Heart right ventricle (tissue), 2 donors: ENCODE measurements around a stretch of chr15.

DNA sequence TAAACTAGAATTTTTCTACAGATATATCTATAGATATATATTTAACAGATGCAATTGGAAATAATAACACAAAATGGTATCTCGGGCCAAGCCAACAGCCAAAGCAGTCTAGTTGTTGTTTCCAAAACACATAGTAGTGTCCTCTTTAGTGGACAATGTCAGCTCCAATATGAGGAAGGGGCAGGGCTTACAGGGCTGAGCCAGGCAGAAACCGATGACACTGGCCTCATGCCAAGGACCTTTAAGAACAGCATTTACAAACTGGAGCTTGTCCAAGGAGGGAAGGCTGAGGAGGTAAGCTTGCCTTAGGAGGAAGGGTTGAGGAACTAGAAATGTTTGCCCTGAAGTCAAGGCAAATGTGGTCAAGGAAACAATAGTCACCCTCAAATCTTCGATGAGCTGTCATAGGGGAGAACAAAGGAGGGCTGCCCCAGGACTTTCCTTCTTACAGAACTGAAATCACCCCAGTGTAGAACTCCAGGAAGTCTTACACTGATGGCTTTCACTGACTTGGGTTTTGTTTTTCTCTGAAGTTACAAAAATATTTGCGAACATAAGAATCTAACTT is 136.3 kb downstream of the LIPC start:
- PRO-cap, 2 experiments, result no peak in any of the 2 experiments

GRCh38 chr15:58604069-58605281 is 145.0 kb downstream of the ADAM10 start:
- PRO-cap, 2 experiments, result no peak in any of the 2 experiments

GRCh38 chr15:58731729-58732103 is 17.8 kb downstream of the ADAM10 start:
- PRO-cap, 2 experiments, result peak in 1 of 2 experiments; most common plus-strand start chr15:58731971 (in 1); most common minus-strand start chr15:58731864 (in 1)

GRCh38 chr15:58770821-58771060 is 361 bp upstream of the MINDY2 start:
- PRO-cap, 2 experiments, result peak in 2 of 2 experiments; most common minus-strand start chr15:58770968 (in 2)

DNA sequence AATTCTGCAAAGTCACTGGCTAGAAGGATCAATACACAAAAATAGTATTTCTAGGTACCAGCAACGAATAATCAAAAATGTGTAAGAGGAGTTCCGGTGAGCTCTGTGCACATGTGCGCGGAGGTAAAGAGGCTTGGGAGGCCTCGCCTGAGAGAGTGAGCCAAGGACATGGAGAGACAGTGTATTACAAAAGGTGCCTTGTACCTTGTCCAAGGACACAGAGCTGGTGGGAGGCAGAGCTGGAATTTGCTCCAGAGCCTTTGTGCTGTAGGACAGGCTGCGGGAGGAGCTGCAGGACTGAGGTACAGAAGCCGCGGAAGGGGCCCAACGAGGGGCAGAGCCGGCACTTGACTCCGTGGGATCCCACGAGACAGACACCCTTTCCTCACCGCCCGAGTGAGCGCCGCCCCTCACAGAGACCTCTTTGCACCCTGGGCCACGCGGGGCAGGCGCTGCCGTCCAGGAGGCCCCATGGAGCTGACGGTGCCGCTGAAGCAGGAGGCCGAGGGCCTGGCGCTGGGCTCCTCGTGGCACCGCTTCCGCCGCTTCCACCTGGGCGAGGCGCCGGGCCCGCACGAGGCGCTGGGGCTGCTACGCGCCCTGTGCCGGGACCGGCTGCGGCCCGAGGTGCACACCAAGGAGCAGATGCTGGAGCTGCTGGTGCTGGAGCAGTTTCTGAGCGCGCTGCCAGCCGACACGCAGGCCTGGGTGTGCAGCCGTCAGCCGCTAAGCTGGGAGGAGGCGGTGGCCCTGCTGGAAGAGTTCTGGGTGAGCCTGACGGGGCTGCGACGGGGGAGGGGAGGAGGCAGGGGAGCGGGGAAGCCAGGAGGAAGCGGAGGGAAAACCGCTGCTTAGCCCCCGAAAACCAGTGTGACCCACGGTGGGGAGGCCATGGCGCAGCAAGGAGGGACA is 68.7 kb downstream of the SLTM start:
- PRO-cap, 2 experiments, result peak in 1 of 2 experiments; most common plus-strand start position 307 of the sequence (in 1)

GRCh38 chr15:58865447-58866093 is 67.9 kb downstream of the SLTM start:
- PRO-cap, 2 experiments, result peak in 2 of 2 experiments; most common minus-strand start chr15:58865739 (in 2)

- PRO-cap, 2 experiments, result no peak in any of the 2 experiments
These were observed 45.3 kb downstream of the SLTM start for GRCh38 chr15:58888159-58888671.

GRCh38 chr15:59169201-59170034 is 37.2 kb upstream of the LDHAL6B start:
- PRO-cap, 2 experiments, result no peak in any of the 2 experiments

DNA sequence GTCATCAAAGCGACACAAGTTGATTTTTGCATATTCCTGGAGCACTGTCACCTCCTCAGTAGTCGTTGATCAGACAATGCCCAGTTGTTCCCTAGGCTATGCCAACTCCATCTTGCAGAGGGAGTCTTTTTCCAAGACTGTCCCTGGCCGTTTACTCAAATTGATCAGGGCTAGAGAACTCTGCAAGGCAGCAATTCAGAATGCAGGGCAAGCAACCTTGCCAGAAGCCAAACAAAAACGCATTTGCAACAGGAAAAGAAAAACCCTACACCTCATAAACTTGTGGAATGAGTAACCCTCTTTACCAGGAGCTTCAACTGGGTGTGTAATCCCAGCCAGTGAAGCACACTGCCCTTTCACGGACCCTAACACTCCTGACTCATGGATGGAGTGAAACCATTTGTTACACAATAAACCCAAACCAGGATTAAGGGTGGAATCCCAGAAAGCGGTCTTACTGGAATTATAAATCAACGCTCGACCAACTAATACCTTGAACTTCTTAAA is 14.9 kb upstream of the LDHAL6B start:
- PRO-cap, 2 experiments, result no peak in any of the 2 experiments

- PRO-cap, 2 experiments, result no peak in any of the 2 experiments
These were observed 66.6 kb downstream of the LDHAL6B start for GRCh38 chr15:59273185-59273786.

DNA sequence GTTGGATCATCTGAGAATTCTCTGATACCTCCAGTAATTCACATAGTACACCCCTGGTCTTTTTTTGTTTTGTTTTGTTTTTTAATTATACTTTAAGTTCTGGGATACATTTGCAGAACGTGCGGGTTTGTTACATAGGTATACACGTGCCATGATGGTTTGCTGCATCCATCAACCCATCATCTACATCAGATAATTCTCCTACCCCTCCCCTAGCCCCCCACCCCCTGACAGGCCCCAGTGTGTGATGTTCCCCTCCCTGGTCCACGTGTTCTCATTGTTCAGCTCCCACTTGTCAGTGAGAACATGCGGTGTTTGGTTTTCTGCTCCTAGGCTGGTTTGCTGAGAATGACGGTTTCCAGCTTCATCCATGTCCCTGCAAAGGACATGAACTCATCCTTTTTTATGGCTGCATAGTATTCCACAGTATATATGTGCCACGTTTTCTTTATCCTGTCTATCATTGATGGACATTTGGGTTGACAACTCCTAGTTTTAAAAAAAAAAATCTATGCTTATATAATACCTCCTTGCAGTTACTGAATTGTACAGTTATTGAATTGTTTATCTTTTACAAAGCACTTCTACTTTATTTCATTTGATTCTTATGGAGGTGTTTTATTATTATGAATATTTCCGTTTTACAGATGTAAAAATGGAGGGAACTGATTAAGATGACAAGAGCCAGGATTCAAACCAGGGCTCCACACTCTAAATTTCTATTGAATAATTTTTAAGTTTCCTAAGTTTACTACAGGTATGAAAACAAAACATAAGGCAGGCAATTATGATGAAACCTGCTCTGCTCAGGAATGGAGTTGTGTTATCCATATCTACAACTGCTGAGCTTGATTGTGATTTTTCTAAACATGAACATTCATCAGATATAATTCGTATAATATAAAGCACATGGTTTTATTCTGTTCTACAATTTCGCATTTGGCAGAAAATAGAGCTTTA is 35.9 kb downstream of the MYO1E start:
- PRO-cap, 2 experiments, result no peak in any of the 2 experiments

- PRO-cap, 2 experiments, result no peak in any of the 2 experiments
These were observed 28.9 kb downstream of the MYO1E start for GRCh38 chr15:59343661-59344352.

DNA sequence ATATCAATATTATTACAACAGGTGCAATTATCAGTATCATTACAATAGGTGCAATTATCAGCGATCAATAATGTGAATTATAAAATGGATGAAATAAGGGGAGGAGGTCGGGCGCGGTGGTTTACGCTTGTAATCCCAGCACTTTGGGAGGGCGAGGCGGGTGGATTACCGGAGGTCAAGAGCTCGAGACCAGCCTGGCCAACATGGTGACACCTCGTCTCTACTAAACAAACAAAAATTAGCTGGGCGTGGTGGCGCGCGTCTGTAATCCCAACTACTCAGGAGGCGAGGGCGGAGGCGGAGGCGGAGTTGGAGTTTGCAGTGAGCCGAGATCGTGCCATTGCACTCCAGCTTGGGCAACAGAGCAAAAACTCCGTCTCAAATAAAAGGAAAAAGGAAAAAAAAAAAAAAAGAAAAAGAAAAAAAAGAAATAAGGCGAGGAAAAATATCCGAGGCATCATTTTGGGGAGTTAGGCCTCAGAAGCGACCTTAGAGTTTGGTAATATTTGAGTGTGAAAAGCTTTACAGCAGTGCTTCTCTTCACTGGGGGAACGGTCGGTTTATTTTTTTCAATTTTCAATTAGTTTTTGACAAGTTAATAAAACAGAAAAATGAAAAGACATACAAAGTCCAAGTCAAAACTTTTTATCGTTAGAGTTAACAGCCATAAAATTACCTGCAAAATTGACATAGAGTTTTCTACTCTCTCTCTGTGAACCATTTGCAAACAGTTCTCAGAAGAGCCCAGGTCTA is 769 bp upstream of the BNIP2 start:
- PRO-cap, 2 experiments, result peak in 2 of 2 experiments; most common minus-strand start position 240 of the sequence (in 2)

GRCh38 chr15:59814301-59814838 is 125.2 kb upstream of the BNIP2 start:
- PRO-cap, 2 experiments, result no peak in any of the 2 experiments

- PRO-cap, 2 experiments, result no peak in any of the 2 experiments
These were observed 73.3 kb downstream of the FOXB1 start for GRCh38 chr15:60077531-60077782.

GRCh38 chr15:60386896-60387468 is 10.8 kb downstream of the ANXA2 start:
- PRO-cap, 2 experiments, result no peak in any of the 2 experiments

GRCh38 chr15:60419895-60420212 is 22.1 kb upstream of the ANXA2 start:
- PRO-cap, 2 experiments, result no peak in any of the 2 experiments

- PRO-cap, 2 experiments, result no peak in any of the 2 experiments
These were observed 17.6 kb upstream of the ICE2 start for GRCh38 chr15:60496330-60497250.

DNA sequence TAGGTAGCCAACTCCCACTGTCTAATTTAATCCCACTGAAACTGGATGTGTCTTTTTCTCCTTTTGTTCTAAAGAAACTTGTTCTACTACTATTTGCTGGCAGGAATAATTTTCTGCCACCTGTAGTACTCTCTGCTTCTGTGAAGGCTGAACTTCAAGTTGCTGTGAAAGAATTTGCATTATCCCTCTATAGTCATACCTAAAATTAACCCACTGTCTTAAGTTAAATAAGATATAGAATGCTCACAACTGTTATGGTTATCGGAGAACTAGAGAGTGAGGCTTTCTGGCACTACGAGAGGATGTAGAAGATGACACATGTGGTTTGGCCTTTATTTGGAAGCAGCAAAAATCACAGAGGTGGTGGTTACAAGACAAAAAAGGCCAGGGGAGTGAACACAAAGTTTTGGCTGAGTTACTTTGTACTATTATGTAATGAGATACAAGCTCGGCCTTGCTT is 78.1 kb upstream of the ICE2 start:
- PRO-cap, 2 experiments, result no peak in any of the 2 experiments

DNA sequence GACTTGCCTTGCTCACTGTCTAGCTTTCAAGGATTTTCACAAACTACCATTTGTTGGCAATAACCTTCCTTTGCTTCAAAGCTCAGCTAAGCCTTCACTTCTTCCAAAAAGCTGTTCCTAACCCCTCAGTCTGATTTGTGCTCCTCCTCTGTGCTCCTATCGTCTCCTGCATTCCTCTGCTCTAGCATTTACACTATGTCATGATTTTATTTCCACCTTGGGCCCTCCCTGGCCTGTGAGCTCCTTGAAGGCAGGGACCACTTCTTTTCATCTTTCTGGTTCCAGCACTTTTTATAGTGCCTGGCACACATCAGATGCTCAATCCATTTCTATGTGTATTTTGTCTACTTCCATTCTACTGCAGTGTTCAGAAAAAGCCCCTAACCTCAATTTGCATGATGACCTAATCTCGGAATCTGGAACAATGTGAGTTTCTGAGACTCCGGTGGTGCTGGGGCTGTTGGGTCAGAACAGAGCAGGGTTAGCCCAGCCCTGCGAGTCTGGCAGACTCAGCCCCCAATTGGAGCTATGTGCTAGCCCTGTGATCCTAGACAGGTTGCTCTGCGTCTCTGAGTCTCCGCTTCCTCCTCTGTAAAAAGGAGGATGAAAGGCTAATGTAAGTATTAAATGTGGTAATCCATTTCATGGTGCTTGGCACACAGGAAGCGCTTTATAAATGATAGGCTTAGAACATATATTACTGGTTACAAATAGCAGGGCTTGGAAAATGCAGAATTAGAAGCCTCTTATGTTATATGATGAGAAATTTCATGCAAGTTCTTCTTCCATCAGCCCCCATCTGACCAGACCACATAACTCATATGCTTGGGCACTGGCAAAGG is 94.9 kb upstream of the ICE2 start:
- PRO-cap, 2 experiments, result no peak in any of the 2 experiments